ENCODE results near the gene TET3.

DNA sequence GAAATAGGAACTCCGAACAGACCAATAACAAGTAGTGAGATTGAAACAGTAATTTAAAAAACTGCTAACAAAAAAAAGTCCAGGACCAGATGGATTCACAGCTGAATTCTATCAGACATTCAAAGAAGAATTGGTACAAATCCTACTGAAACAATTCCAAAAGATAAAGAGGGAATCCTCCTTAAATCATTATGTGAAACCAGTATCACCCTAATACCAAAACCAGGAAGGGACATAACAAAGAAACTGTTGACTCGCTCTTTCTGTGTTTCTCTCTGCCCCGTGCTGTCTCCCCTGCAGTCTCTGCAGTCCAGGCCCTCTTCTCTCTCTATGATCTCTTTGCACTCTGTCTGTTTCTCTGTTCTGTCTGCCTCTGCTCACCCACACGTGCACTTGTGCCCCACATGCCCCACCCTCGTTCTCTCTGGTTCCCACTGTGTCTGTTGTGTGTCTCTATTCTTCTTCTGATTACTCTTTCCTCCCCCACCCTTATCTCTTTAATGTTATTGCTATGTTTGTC is 54.2 kb downstream of the NAT8 start:
- PRO-cap = no peak
- RAMPAGE, long total RNA, 2 experiments = no peak in any of the 2 experiments

DNA sequence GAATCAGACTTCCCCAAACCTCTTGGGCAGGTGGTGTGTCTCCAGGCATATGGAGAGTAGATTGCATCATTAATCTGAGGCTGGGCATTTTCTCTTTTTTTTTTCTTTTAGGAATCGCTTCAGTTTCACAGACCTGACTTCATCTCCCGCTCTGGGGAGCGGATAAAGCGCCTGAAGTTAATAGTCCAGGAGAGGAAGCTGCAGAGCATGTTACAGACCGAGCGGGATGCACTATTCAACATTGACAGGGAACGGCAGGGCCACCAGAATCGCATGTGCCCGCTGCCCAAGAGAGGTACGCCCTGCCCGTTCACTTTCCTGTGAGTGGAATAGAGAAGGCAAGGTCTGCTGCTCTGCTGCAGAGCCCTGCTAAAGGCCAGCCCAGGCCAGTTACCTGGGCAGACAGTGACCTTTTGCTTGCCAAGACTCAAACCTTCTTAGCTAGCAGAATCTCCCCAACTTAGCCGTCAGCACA is 40.1 kb downstream of the NAT8 start:
- PRO-cap = no peak
- RAMPAGE, long total RNA, 2 experiments = no peak in any of the 2 experiments

DNA sequence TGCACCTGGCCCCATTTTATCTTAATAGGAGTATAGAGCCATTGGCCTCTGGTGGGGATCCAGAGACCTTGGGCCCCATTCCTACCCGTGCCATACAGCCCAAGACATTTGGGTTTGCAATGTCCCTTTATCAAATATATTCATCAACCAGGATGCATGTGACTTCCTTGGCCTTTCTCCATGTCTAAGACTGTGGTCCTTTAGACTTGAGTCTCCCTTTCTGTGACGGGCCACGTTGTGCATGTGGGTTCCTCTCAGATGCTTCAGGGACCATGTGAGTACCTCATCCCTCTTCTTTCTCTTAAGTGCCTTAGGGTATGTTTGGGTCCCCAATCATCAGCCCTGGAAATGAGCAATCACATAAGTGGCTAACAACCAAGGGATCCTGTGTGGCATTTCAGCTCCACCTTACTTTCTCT is 4.2 kb upstream of the TPRKB start:
- PRO-cap = no peak
- RAMPAGE, long total RNA, 2 experiments = no peak in any of the 2 experiments

- PRO-cap = no peak
- RAMPAGE, long total RNA, 2 experiments = no peak in any of the 2 experiments
Observed at GRCh38 chr2:73832947-73833200, 4.1 kb downstream of the STAMBP start.

DNA sequence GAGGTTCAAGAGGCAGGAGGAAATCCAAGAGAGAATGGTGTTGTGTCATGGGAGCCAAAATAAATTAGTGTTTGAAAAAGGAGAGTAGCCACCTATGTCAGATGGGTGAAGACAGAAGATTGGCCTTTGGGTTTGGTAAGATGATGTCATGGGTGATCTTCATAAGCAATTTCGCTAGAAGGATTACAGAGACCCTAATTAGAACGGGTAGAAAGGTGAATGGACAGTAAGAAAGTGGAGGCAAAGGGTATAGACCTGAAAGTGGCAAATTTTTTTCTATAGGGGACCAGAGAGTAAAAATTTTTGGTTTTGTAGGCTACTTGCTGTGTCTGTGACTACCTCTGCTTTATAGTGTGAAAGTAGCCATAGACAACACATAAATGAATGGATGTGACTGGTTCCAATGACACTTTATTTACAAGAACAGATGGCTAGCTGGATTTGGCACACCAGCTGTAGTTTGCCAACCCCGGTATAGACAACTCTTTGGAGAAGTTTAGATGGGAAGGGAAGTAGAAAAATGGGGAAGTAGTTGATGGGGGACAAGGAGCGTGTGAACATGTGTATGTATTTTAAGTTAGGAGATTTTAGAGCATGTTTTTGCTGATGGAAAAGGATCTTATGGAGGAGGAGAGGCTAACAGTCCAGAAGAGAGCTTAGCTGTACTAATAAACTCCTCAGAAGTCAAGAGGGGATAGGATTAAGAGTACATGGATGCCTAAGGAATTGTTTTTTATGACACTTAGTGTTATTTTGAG is 9.3 kb downstream of the STAMBP start:
- PRO-cap = no peak
- RAMPAGE, long total RNA, 2 experiments = no peak in any of the 2 experiments

DNA sequence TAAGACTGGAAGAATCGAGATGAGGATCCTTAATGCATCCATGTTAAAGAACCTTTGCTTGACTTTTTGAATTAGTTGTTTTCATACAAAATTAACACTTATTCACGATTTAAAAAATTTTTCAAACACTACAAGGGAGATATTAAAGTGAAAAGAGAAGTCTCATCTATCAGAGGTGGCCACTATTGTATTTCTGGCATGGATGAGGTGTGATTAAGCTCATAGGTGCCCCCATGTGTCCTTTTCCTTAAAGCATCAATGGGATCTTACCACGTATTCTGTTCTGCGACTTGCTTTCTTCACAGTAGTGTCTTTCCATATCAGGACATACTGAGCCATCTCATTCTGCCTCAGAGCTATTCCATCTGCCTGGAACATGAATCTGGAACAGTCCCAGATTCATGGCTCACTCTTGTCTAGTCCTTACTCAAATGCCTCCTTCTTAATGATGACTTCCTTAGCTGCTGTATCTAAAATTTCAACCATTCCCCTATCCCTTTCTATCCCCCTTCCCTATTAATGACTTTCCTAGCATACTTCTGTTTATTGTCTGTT is 10.9 kb downstream of the STAMBP start:
- PRO-cap = no peak
- RAMPAGE, long total RNA, 2 experiments = no peak in any of the 2 experiments

DNA sequence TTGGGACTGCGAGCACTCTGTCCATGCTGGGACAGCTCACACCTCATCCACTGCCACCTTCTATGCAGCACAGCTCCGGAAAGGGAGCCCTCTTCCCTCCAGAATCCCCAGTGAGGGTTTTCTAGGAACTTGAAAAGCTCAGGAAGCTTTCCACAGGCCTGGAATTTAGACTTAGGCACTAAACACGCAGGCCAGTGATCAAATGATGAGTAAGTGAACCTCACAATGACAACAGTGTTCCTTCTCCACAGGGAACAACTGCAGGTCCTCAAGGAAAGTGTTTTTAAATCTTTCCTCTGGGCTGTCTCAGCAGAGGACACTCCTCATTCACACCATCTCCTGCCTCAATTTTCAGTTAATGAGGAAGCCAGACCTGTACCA is 2.1 kb upstream of the ACTG2 start:
- PRO-cap = no peak
- RAMPAGE, long total RNA, 2 experiments = no peak in any of the 2 experiments

GRCh38 chr2:73894740-73895824 is 2.3 kb downstream of the ACTG2 start:
- PRO-cap = no peak
- RAMPAGE, long total RNA, 2 experiments = no peak in any of the 2 experiments

DNA sequence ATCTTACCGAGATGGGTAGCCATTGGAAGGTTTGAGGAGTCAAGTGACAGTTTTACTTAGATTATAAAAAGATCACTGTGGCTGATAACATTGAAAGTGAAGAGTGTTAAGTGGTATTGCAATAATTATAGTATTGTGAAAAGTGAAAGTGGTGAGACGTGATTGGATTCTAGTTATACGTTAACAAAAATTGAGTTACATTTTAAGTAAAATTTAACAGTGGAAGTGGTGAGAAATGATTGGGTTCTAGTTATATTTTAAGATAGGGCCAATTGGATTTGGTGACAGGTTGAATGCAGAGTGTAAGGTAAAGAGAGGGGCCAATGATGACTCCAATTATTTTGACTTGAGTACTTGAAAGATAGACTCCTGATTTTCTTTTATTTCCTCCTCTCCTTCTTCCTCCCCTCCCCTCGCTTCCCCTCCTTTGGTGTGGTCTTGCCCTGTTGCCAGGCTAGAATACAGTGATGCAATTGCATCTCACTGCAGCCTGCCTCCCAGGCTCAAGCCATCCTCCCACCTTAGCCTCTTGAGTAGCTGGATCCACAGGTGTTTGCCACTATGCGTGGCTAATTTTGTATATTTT is 2.1 kb downstream of the DGUOK start:
- PRO-cap = no peak
- RAMPAGE, long total RNA, 2 experiments = no peak in any of the 2 experiments

DNA sequence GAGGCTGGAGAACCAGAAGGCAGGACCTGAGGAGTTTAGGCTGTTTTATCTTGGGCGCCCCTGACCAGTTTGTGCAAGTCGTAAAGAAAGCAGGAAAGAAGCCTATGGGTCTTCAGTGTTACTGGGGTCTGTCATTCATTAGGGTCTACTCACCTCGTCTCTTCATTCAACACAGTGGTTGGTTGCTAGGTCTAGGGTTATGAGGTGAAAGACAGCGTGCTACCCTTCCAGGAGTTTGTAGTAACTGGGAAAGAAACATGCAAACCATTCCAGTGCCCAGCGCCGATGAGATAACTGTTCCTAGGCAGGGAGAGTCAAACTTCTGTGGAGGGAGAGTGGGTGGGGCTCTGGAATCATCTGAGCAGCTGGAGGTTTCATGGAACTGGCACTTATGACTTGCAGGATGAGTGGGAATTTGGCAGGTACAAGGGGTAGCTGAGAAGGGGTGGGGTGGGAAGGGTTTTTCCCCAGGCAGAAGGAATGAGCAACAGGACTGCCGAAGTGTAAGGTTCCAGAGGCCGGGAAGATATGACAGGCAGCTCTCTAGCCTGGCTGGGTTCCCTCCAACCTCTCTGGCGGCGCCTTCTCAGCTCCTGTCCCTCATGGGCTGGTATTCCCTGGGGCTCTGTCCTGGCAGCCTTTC is 2.7 kb upstream of the TET3 start:
- PRO-cap = no peak
- RAMPAGE, long total RNA, 2 experiments = no peak in any of the 2 experiments

DNA sequence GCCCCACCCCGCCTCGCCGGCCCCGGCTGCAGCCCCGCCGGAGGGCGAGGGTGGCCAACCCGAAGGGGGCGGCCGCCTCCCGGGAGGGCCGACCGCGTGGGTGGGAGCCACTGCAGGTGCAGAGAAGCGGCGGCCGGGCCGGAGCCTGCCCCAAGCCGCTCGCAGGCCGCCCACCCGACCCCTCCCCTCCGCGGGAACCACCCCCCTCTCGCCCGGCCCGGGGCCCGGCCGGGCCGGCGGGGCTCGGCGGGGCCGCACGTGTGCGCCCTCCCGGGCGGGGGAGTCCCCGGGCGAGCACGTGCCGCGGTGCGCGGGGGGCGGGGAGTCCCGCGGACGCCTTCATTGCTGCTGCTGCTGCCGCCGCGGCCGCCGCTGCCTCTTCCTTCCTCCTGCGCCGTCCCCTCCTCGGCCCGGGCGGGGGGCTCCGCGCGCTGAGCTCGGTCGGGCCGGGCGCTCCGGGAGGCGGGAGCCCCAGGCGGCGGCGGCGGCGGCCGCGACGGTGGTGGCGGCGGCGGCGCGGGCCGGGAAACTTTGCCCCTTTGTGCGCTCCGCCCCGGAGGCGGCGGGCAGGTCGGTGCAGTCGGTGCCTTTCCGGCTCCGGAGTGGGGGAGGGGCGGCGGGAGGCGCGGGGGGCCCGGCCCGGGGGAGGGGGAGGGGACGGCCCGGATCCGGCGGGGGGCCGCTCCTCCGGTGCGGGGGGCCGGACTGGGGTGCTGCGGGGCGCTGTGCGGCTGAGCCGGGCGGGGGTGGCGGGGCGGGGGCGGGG is at the start of gene TET3:
Gene TET3, plus strand, starts transcription at position 323 of the 766 bp plus-strand sequence.
- PRO-cap = bidirectional peak, plus-strand start at position 481 of the sequence, minus-strand start at position 582 of the sequence
- RAMPAGE, long total RNA, 2 experiments = no peak in any of the 2 experiments

DNA sequence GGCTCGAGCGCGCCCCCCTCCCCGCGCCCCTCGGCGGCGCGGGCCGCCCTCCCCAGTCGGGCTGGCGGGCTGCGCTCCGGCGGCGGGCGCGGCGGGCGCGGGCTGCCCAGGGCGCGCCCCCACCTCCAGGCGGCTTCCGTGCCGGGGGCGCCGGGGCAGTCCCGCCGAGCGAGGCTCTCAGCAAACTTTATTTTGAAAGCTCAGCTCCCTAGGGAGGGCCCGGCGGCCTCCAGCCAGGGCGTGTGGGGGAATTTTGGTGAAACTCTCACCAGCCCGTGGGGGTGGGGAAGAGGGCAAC is 674 bp downstream of the TET3 start:
- PRO-cap = no peak
- RAMPAGE, long total RNA, 2 experiments = no peak in any of the 2 experiments

DNA sequence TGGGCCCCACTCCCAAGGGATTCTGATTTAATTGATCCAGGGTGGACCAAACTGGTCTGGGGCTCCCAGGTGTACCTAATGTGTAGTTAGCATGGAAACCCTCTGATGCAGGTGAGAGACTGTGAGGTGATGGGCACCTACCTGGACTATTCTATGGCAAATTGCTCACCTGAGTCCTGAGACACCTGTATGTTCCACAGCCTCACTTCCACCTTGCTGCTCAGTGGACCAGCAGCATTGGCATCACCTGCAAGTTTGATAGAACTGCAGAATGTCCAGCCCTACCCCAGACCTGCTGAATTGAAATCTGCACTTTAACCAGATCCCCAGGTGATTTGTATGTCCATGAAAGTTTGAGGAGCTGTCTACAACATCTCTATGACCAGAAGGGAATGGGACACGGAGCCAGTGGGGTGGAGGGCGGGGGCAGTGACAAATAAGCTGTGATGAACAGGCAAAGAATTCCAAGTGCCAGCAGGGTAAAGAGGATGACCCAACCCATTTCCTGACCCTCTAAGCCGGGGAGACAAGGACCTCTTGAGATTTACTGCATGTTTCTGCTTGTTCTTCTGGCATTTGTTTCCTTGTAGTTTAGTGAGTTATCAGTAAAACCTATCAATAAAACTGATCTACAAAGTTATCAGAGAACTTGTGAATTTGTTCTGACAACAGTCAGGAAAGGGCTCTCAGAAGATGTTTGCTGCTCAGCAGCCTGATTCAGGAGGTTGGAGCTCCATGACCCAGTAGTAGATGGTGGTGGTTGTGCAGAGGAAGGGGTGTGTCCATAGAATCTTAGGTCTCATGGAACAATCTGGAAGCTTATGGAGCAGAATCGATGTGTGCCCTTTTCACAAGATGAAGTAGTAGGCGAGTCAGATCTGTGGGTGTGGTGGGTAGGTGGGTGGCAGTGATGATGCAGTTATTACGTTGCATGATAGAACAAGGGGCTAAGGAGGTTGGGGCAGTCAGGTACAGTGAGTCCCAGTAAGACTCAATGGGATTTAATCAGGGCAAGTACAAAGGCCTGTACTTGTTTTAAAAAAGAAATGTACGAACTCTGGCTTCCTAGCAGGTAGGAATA is 8.7 kb downstream of the TET3 start:
- PRO-cap = no peak
- RAMPAGE, long total RNA, 2 experiments = no peak in any of the 2 experiments

- PRO-cap = no peak
- RAMPAGE, long total RNA, 2 experiments = no peak in any of the 2 experiments
Observed at GRCh38 chr2:74149074-74149903, 1.6 kb upstream of the BOLA3 start.

DNA sequence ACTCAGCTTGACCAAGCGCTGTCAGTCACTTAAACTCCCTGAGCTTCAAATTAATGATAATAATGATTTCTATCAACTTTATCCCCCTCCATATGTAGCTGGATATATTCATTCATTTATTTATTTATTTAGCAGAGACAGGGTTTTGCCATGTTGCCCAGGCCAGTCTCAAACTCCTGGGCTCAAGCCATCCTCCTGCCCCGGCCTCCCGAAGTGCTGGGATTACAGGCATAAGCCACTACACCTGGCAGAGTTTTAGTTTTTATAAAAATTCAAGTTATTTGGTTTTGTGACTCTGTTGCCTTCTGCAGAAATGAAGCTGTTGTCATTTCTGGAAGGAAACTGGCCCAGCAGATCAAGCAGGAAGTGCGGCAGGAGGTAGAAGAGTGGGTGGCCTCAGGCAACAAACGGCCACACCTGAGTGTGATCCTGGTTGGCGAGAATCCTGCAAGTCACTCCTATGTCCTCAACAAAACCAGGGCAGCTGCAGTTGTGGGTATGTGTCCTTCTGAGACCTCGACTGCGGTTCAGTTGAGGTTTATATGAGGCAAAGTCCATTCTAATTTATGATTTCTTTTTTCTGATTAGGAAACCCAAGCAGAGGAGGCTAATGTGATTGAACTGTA is 7.1 kb downstream of the MTHFD2 start:
- PRO-cap = no peak
- RAMPAGE, long total RNA, 2 experiments = no peak in any of the 2 experiments

- PRO-cap = no peak
- RAMPAGE, long total RNA, 2 experiments = no peak in any of the 2 experiments
Observed at GRCh38 chr2:74221366-74222575, 23.4 kb downstream of the MTHFD2 start.

- PRO-cap = no peak
- RAMPAGE, long total RNA, 2 experiments = no peak in any of the 2 experiments
Observed at GRCh38 chr2:74373033-74373720, 6.9 kb downstream of the DCTN1 start.

DNA sequence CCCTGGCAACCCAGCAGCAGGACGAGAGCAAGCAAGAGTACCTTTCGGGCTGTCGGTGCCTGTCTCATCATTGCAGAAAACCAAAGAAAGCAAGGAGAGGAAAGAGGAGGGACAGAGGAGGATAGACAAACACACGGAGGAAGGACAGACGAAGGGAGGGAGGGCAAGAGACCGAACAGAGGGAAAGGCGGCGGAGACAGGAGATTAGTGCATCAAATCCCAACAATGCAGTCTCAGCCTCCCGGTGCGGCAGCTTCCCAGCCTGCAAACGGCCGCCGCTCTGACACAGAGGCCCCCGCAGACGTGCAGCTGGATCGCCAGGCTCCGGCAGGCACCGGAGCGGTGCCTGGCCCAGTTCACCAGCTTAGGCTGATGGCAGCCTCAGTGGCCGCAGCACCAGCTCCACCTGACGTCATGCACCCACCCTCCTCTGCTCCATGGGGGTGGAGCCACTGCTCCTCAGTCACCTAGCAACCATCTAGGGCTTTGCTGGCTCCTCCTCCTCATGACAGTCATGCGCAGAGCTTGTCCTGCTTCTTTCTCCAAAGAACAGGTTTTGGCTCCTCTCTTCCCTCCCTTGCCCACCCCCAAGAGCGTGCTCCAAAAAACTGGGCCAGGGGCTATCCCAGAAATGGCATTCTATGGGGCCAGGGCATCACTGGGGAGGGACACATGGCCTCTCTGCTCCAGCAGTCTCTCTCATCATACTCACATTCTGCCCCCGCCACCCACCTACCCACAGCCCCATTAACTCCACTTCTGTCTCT is 5.6 kb downstream of the DCTN1 start:
- PRO-cap = no peak
- RAMPAGE, long total RNA, 2 experiments = no peak in any of the 2 experiments

GRCh38 chr2:74383166-74383641 is 3.1 kb upstream of the DCTN1 start:
- PRO-cap = no peak
- RAMPAGE, long total RNA, 2 experiments = no peak in any of the 2 experiments

DNA sequence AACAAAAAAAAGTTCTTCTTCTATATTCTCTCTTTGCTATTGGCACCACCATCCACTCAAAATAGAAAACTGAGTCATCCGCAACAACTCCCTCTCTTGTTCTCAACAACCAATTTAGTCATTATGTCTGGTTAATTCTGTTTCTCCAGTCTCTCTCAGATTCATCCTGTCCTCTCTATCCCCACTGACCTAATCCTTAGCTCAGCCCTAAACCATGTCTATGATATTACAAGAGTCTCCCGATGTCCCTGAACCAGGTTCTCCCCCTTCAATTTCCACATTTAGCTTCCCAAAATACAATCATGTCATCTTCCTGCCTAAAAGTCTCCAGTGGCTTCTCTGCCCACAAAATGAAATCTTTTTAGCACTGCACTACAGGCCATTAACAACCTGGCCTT is 7.4 kb upstream of the DCTN1 start:
- PRO-cap = no peak
- RAMPAGE, long total RNA, 2 experiments = no peak in any of the 2 experiments

All from body of pancreas (tissue), 2 donors.